ENCODE data around the genes MED6 and NUMB.

DNA sequence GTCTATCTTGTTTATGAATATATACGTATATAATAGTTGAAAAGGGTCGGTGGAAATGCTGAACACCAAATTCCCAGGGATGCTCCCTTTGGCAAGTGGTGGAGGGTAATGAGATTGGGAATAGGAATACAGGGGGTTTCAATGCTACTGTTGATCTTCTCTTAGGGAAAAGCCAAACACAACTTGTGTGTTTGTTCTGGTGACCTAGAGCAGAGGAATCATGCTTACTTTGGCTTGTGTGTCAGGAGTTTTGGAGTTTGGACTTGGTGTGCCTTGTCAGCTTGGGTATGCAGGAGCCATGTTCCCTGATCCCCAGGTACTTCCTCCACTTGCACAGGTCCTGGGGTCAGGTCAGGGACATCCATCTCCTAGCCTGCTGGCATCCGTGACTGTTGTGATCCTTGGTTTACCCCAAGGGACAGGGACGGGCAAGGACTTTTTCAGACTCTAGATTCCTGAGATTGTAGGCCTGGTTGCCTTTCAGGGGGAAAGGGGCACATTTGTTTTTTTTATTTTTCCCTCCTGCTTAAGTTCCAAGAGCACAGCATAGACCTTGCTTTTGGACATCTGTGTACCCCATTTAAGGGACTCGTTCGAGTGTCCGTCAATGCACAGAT, 4.0 kb downstream of the SLC10A1 start:
- RAMPAGE, long total RNA: no peak
- RRBS, 2 experiments: no CpG with 5 or more reads among the region's 7 CpGs
CAGE:
- cytosol, long polyA minus RNA: no peak
- cytosol, long polyA plus RNA: no peak
- long polyA plus RNA: no peak
- nucleolus, long total RNA: no peak
- nucleus, long polyA plus RNA: no peak
- nucleus, long total RNA: no peak

GRCh38 chr14:69879998-69880673, 920 bp downstream of the SMOC1 start:
- RAMPAGE, long total RNA: no peak
- RRBS, 2 experiments: no CpG with 5 or more reads among the region's 25 CpGs
CAGE:
- cytosol, long polyA minus RNA: no peak
- cytosol, long polyA plus RNA: no peak
- long polyA plus RNA: no peak
- nucleolus, long total RNA: no peak
- nucleus, long polyA plus RNA: no peak
- nucleus, long total RNA: no peak

DNA sequence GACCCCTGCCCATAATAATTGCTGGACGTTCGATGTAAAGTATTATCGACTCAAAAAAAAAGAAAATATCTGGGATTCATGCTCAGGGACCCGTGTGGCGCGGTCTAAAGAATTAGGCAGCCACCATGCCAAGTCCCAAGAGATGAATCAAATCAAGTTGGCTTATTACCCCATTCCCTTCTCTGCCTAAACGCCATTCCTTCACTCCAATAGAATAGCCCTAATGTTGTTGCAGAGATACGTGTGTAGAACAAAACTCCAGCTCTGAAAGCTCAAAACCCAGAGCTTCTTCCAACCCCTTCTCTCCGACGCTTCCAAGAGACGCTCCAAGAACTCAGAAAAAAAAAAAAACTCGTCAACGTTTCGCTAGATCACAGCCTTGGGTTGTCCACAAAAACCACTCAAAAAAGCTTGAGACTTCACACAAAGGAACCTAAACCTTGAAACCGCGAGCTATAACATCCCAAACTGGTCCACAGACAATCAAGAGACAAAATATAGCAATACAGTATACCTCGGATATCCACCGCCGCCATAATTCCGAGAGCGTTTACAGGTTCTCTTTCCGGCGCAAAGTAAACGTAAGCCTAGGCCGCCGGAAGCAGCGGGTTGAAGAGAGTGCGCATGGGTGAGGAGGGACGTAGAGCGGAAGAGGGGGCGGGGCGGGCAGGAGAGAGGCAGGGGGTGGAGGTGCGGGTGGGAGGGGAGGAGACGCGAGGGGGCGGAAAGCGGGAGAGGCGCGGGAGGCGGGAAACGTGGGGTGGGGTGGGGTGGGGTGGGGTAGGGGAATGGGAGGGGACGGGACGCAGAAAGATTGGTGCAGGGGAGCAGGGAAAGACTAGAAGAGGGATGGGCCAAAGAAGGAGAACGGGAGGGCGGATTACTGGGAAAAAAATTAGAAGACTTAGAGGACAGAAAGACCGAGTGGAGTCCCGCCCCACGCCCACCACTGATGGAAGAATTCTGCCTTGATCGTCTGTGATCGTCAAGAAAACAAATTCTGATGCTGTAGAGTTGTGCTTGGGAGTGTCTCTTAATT, at the start of gene MED6:
Gene MED6 (minus strand): TSS at position 554 of the 1,039 bp plus-strand sequence.
- RAMPAGE, long total RNA: start-site peak on the minus strand centred at position 551 of the sequence, 19 bp wide, 215 and 280 reads in 2 replicates
- RRBS, 2 experiments: no CpG with 5 or more reads among the region's 50 CpGs
CAGE:
- cytosol, long polyA minus RNA: start-site peak on the minus strand centred at position 556 of the sequence, 23 bp wide, 425 reads
- cytosol, long polyA plus RNA: start-site peak on the minus strand centred at position 562 of the sequence, 23 bp wide, 1,173 and 878 reads in 2 replicates
- long polyA plus RNA: start-site peak on the minus strand centred at position 559 of the sequence, 17 bp wide, 878 and 722 reads in 2 replicates
- nucleolus, long total RNA: no peak
- nucleus, long polyA plus RNA: start-site peak on the minus strand centred at position 563 of the sequence, 9 bp wide, 318 and 341 reads in 2 replicates
- nucleus, long total RNA: no peak

- RAMPAGE, long total RNA: no peak
- RRBS, 2 experiments: no CpG with 5 or more reads among the region's 12 CpGs
CAGE:
- cytosol, long polyA minus RNA: no peak
- cytosol, long polyA plus RNA: no peak
- long polyA plus RNA: no peak
- nucleolus, long total RNA: no peak
- nucleus, long polyA plus RNA: no peak
- nucleus, long total RNA: no peak
Measured at GRCh38 chr14:70692172-70692709, 50.5 kb downstream of the TTC9 start.

DNA sequence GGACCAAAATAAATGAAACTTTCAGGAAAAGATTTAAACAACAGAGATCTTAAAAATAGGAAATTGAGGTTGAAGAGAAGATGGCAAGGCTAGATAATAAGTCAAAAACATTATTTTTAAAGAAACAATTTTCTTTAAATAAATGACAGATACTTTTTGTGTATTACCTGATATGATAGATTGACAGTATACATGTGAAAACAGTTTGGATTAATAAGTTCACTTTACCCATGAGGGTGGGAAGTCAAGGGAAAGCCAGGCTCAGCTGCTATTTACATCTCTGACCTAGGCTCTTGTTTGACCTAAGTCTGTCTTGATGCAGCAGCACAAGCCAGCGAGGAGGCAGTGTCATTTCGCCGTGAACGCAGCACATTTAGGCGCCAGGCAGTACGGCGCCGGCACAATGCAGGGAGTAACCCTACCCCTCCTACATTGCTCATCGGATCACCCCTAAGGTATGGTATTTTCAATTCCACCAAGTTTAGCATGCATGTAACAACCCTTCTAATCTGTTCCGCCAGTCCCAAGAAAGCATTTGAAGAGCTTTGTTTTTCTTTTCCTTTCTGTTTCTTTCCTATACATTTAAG, 81.1 kb downstream of the PCNX1 start:
- RAMPAGE, long total RNA: no peak
- RRBS, 2 experiments: no CpG with 5 or more reads among the region's 10 CpGs
CAGE:
- cytosol, long polyA minus RNA: no peak
- cytosol, long polyA plus RNA: no peak
- long polyA plus RNA: no peak
- nucleolus, long total RNA: no peak
- nucleus, long polyA plus RNA: no peak
- nucleus, long total RNA: no peak

DNA sequence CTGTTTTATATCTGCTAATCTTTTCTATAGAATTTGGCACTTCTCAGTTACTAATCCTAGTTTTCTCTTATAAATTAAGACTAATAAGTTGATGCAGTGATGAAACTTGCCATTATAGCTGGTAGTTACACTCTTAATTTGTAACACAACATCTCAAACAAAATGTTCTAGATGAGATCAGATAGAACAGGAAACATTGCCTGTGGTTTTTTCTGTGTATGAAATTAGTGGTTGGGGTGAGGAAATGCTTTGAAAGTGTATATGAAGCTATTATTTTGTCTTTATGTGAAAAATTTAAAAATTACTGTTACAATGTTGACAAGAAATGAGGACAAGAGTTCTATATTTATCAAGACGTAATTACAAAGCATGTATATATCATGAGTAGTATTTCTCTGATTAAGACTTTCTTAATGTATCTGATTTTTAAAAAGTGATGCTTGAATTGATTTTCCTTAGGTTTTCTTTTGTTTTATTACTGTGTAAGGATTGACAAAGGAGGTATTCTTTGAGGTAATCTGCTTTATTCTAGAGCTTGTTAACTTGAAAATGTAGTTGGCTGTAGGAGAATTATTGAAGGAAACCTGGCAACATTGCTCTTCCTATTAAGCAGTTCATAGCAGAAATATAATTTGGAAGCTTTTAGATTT, 92.0 kb downstream of the PCNX1 start:
- RAMPAGE, long total RNA: no peak
- RRBS, 2 experiments: no CpG with 5 or more reads among the region's 1 CpG
CAGE:
- cytosol, long polyA minus RNA: no peak
- cytosol, long polyA plus RNA: no peak
- long polyA plus RNA: no peak
- nucleolus, long total RNA: no peak
- nucleus, long polyA plus RNA: no peak
- nucleus, long total RNA: no peak

DNA sequence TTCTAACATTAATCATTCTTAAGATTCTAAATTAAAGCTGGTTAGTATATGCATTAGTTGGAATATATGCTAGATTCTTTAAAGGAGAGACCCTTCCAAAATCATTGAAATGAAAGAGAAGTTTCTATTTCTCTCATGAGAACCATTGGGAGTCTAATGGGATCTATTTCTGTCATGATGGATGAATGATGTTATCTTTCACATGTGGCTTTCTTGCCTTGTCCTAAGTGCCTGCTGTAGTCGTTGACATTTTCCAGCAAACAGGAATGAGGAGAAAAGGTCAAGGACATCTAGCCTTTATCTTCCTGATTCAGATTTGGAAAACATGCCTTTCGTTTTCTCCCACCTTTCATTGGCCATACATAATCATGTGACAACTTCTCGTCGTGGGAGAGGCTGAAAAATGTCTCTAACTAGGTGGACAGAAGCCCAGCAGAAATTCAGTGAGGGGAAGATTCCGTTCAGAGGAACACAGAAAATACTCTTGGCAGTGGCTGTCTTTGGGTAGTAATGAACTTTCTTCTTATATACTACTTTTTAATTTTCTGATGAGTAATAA, 94.5 kb downstream of the PCNX1 start:
- RAMPAGE, long total RNA: no peak
- RRBS, 2 experiments: no CpG with 5 or more reads among the region's 5 CpGs
CAGE:
- cytosol, long polyA minus RNA: no peak
- cytosol, long polyA plus RNA: no peak
- long polyA plus RNA: no peak
- nucleolus, long total RNA: no peak
- nucleus, long polyA plus RNA: no peak
- nucleus, long total RNA: no peak

DNA sequence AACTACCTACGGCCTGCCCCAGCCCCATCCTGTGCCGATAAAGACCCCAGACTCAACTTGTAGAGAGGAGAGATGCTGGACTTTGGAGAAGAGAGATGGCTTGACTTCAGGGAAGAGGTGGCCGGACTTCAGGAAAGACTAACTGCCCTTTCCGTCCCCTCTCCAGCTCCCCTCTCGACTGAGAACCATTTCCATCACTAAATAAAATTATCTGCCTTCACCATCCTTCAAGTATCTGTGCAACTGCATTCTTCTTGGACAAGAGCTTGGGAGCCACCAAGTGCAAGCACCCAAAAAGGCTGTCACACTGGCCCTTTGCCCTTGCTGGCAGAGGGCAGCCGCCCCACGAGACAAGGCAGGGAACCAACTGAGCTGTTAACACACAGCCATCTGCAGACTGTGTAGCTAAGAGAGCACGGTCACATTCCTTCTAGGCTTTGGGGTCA, 198.8 kb upstream of the SIPA1L1 start:
- RAMPAGE, long total RNA: no peak
- RRBS, 2 experiments: no CpG with 5 or more reads among the region's 8 CpGs
CAGE:
- cytosol, long polyA minus RNA: no peak
- cytosol, long polyA plus RNA: no peak
- long polyA plus RNA: no peak
- nucleolus, long total RNA: no peak
- nucleus, long polyA plus RNA: no peak
- nucleus, long total RNA: no peak

- RAMPAGE, long total RNA: no peak
- RRBS, 2 experiments: no CpG with 5 or more reads among the region's 3 CpGs
CAGE:
- cytosol, long polyA minus RNA: no peak
- cytosol, long polyA plus RNA: no peak
- long polyA plus RNA: no peak
- nucleolus, long total RNA: no peak
- nucleus, long polyA plus RNA: no peak
- nucleus, long total RNA: no peak
Measured at GRCh38 chr14:71142262-71142795, 177.9 kb upstream of the SIPA1L1 start.

- RAMPAGE, long total RNA: no peak
- RRBS, 2 experiments: no CpG with 5 or more reads among the region's 6 CpGs
CAGE:
- cytosol, long polyA minus RNA: no peak
- cytosol, long polyA plus RNA: no peak
- long polyA plus RNA: no peak
- nucleolus, long total RNA: no peak
- nucleus, long polyA plus RNA: no peak
- nucleus, long total RNA: no peak
Measured at GRCh38 chr14:71187495-71188039, 132.7 kb upstream of the SIPA1L1 start.

- RAMPAGE, long total RNA: no peak
- RRBS, 2 experiments: no CpG with 5 or more reads among the region's 3 CpGs
CAGE:
- cytosol, long polyA minus RNA: no peak
- cytosol, long polyA plus RNA: no peak
- long polyA plus RNA: no peak
- nucleolus, long total RNA: start-site peak on the minus strand at chr14:71555648-71555656, 24 reads
- nucleus, long polyA plus RNA: start-site peak on the minus strand at chr14:71555622-71555667, 38 and 53 reads in 2 replicates
- nucleus, long total RNA: start-site peak on the minus strand at chr14:71555645-71555666, 88 reads
Measured at GRCh38 chr14:71555530-71556093, 235.3 kb downstream of the SIPA1L1 start.

DNA sequence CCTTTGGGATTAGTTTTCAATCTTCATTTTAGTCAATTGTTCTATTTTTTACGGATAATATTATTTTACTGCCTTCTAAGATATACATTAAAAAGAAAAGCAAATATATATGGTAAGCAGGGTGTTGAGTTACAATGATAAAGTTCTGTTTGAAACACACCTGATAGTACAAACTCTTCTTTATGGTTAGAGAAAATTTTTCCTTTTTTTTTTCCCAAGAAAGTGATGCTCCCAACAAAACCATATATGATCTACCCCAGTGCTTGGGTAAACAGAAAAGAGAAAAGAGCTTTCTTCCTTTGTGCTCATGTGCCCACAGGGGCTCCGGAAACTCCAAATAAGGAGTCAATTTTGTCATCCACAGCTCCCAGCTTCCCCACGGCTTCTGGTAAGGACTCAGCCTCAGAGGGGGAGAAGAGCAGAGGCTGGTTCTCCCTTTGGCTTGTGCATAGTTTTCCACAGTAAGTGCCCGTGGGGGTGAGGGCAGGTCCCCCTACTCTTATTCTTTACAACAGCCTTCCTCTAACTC, 13.4 kb upstream of the RGS6 start:
- RAMPAGE, long total RNA: no peak
- RRBS, 2 experiments: no CpG with 5 or more reads among the region's 4 CpGs
CAGE:
- cytosol, long polyA minus RNA: no peak
- cytosol, long polyA plus RNA: no peak
- long polyA plus RNA: no peak
- nucleolus, long total RNA: no peak
- nucleus, long polyA plus RNA: no peak
- nucleus, long total RNA: no peak

DNA sequence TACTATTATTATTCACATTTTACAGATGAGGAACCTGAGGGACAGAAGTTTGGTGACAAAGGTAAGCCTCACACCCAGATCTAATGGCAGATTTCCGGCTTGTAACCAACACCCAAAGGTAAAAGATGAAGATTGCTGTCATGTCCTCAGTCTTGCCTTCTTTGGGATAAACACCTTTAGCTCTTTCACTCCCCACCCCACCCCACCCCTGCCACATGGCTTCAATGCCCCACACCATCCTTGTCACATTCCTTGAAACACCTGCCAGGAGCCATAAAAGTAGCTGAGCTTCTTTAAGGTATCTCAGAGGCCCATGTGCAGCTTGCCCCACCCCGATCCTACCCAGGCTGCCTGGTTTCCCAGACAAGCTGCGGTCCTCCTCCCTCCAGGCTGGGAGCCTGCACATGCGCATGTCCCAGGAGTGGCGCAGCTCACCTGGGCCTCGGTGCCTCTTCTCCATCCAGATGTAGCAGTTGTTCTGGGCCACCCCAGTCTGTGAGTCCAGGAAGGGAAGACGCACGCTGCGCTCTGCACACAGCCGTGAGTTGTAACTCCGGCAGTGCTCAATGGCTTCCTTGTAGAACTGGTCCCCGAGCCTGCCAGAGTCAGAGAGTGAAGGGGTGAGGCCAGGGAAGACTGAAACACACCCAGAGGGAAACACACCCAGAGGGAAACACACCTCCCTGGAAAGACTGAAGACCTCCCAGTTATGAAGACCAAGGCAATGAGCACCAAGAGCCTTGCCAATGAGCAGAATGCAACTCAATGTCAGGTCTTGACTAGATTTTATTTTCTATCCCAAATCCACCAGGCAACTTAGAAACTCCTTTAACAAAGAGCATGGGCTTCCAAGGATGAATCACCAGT, 122.4 kb downstream of the DPF3 start:
- RAMPAGE, long total RNA: no peak
- RRBS, 2 experiments: no CpG with 5 or more reads among the region's 12 CpGs
CAGE:
- cytosol, long polyA minus RNA: no peak
- cytosol, long polyA plus RNA: no peak
- long polyA plus RNA: no peak
- nucleolus, long total RNA: no peak
- nucleus, long polyA plus RNA: no peak
- nucleus, long total RNA: no peak

DNA sequence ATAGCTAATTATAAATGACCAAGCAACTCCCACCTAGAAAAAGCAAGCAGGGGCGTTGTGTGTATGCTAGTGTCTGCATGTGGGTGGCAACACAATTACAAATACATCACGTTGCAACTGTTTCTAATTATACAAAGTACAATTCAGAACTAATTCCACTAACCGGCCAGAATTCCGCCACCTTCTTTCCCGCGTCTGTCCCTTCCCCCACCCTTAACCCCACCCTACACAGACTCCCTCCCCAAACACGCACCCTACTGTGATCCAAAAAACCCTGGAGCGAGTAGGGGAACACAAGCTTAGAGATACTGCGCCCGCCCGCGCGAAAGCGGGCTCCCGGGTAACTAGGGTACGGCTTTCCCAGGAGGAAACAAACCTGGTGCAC, 2.1 kb downstream of the DPF3 start:
- RAMPAGE, long total RNA: no peak
- RRBS, 2 experiments: 0 to 5% methylated on average over 2 of the region's 16 CpGs
CAGE:
- cytosol, long polyA minus RNA: no peak
- cytosol, long polyA plus RNA: no peak
- long polyA plus RNA: no peak
- nucleolus, long total RNA: no peak
- nucleus, long polyA plus RNA: no peak
- nucleus, long total RNA: no peak

DNA sequence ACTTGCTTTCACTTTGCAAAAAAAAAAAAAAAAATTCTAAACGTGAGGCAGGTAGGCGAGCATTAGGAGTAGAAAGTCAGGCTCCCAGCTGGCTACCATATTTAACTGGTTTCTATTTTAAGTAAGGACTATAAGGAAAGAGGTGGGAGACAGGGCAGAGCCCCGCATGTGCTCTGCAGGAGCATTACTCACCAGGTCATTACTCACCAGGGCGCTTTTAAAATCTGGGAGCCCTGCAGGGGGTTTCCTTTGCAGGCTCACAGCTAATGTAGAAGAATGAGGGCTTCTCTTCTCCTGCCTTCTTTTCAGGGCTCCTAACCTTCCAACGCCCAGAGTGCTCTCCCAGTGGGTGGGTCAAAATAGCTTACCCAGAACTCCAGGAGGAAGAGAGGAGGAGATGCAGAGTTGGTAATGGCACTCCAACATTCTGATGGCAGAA, 14.0 kb upstream of the DPF3 start:
- RAMPAGE, long total RNA: no peak
- RRBS, 2 experiments: no CpG with 5 or more reads among the region's 5 CpGs
CAGE:
- cytosol, long polyA minus RNA: no peak
- cytosol, long polyA plus RNA: no peak
- long polyA plus RNA: no peak
- nucleolus, long total RNA: no peak
- nucleus, long polyA plus RNA: no peak
- nucleus, long total RNA: no peak

GRCh38 chr14:73232574-73233039, 4.7 kb upstream of the PAPLN start:
- RAMPAGE, long total RNA: no peak
- RRBS, 2 experiments: no CpG with 5 or more reads among the region's 10 CpGs
CAGE:
- cytosol, long polyA minus RNA: no peak
- cytosol, long polyA plus RNA: no peak
- long polyA plus RNA: no peak
- nucleolus, long total RNA: no peak
- nucleus, long polyA plus RNA: no peak
- nucleus, long total RNA: no peak

- RAMPAGE, long total RNA: start-site peak on the minus strand at chr14:73458505-73458580, 791 and 1,247 reads in 2 replicates
- RRBS, 2 experiments: 1 to 2% methylated on average over 18 to 23 of the region's 61 CpGs
CAGE:
- cytosol, long polyA minus RNA: start-site peak on the minus strand at chr14:73458560-73458571, 56 reads
- cytosol, long polyA plus RNA: start-site peak on the minus strand at chr14:73458176-73458580, 1,442 and 991 reads in 2 replicates
- long polyA plus RNA: start-site peak on the minus strand at chr14:73458505-73458577, 509 and 920 reads in 2 replicates
- nucleolus, long total RNA: start-site peak on the minus strand at chr14:73457879-73457995, 13 reads; start-site peak on the minus strand at chr14:73458522-73458531, 72 reads
- nucleus, long polyA plus RNA: start-site peak on the minus strand at chr14:73457908-73458582, 1,608 and 2,172 reads in 2 replicates
- nucleus, long total RNA: start-site peak on the minus strand at chr14:73458510-73458580, 64 reads
Measured at GRCh38 chr14:73457847-73458651, at the start of gene NUMB. Gene NUMB (minus strand): TSS chr14:73458546.

DNA sequence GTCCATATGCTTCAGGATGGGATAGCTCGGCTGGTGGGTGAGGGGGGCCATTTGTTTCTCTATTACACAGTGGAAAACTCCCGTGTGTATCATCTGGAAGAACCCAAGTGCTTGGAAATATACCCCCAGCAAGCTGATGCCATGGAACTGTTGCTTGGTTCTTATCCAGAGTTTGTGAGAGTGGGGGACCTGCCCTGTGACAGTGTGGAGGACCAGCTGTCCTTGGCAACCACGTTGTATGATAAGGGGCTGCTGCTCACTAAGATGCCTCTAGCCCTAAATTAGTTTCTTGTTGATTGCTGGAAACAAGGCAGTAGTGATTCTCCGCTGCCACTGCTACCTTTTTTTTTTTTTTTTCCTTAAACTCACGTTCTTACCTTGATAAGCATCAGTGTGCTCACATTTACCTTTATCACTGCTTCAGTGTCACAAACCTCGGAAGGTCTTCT, 1.9 kb downstream of the RIOX1 start:
- RAMPAGE, long total RNA: no peak
- RRBS, 2 experiments: no CpG with 5 or more reads among the region's 6 CpGs
CAGE:
- cytosol, long polyA minus RNA: no peak
- cytosol, long polyA plus RNA: no peak
- long polyA plus RNA: no peak
- nucleolus, long total RNA: no peak
- nucleus, long polyA plus RNA: no peak
- nucleus, long total RNA: no peak

DNA sequence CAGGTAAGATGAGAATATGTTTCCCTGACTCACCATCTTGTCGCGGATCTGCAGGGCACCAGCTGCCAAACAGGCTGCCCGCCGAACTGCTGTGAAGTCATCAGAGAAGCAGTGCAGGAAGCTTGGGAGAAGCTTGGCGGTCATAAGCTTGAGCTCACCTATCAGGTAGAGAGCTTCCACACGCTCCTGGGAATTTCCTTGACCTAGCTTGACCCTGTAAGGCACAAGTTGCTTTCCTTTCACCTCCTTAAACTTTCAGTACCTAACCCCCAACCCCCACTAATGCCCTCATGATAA, 9.7 kb downstream of the RIOX1 start:
- RAMPAGE, long total RNA: no peak
- RRBS, 2 experiments: no CpG with 5 or more reads among the region's 6 CpGs
CAGE:
- cytosol, long polyA minus RNA: no peak
- cytosol, long polyA plus RNA: no peak
- long polyA plus RNA: no peak
- nucleolus, long total RNA: no peak
- nucleus, long polyA plus RNA: no peak
- nucleus, long total RNA: no peak

- RAMPAGE, long total RNA: no peak
- RRBS, 2 experiments: under 1 to 6% methylated on average over 9 of the region's 44 CpGs
CAGE:
- cytosol, long polyA minus RNA: no peak
- cytosol, long polyA plus RNA: no peak
- long polyA plus RNA: no peak
- nucleolus, long total RNA: no peak
- nucleus, long polyA plus RNA: no peak
- nucleus, long total RNA: no peak
Measured at GRCh38 chr14:73569645-73570103, 661 bp downstream of the ACOT2 start.

Data from GM12878 (cell line).